Osteocyte (in vitro differentiated cells): Measurements from ENCODE around the genes EML4 and HAAO.

DNA sequence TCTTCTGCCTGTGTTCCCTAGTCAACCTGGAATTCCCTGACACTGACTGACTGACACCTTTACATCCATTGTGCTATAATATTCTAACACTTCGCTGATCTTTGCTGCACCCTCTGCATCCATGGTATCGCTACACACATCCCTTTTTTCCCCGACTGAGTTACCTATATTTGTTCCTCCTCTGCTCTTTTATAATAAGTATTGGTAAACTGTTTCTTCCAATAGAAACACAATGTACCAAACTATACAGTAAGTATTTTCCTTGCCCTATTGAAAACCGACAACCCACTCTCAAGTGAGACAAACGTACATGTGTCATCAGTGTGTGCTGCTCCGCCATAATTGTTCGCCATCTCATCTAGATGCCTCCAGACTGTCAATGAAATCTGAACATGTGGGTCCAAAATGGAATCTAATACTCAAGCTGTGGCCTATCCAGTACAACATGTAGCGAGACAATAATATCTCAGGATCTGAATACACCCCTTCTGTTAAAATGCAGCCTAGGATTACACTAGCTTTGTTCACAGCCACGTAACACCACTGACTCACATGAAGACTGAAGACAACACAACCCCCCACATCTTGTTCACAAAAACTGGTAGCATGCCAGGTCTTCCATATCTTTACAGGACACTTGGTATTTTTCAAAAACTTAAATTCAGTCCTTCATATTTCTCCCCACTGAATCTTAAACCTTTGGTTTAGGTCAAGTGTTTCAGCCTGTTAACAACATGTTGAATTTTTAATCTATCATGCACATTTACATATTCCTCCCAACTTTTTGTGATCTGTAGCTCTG, 84.4 kb downstream of the SLC8A1 start:
- PRO-cap, result no peak

GRCh38 chr2:40394454-40395211, 57.3 kb downstream of the SLC8A1 start:
- PRO-cap, result no peak

GRCh38 chr2:41907615-41907840, 140.3 kb upstream of the PKDCC start:
- PRO-cap, result no peak

GRCh38 chr2:42030041-42030625, 17.7 kb upstream of the PKDCC start:
- PRO-cap, result no peak

GRCh38 chr2:42040876-42041204, 7.0 kb upstream of the PKDCC start:
- PRO-cap, result no peak

DNA sequence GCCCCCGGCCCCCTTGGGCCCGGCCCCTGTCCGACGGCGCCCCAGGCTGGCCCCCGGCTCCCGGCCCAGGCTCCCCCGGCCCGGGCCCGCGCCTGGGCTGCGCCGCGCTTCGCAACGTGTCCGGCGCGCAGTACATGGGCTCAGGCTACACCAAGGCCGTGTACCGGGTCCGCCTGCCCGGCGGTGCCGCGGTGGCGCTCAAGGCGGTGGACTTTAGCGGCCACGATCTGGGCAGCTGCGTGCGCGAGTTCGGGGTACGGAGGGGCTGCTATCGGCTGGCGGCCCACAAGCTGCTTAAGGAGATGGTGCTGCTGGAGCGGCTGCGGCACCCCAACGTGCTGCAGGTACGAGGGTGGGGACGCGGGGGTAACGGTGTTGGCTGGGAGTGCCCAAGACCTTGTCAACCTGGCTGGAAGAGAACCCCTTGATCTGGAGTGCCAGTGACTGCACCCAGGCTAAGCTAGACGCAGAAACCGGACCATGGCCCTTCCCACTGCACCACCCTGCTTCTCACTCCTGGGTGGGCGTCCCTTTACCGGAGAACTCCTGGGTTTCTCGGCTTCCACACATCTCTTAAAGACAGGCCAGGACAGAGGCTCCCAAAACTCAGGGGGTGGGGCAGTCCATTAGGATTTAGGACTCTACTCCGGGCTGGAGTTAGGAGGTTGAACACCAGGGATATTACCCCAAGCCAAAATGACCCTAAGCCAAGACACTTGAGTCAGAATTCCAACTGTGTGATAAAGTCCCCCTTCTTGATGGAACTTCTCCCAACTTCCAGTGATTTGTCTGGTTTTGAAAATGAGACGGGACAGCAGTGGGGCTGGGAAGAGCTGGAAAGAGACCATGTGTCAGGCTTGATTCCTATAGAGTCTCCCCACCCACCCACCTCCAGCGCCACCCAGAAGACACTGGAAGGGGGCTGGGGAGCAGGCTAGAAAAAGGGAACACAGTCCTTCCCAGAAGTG, 958 bp downstream of the PKDCC start:
- PRO-cap, result no peak

- PRO-cap, result bidirectional peak, plus-strand start at chr2:42169377, minus-strand start at chr2:42169201; unidirectional peak, minus-strand start at chr2:42169667; unidirectional peak, minus-strand start at chr2:42169751
These were observed at the start of gene EML4 for GRCh38 chr2:42168934-42169958. Gene EML4 (plus strand): TSS chr2:42169353.

DNA sequence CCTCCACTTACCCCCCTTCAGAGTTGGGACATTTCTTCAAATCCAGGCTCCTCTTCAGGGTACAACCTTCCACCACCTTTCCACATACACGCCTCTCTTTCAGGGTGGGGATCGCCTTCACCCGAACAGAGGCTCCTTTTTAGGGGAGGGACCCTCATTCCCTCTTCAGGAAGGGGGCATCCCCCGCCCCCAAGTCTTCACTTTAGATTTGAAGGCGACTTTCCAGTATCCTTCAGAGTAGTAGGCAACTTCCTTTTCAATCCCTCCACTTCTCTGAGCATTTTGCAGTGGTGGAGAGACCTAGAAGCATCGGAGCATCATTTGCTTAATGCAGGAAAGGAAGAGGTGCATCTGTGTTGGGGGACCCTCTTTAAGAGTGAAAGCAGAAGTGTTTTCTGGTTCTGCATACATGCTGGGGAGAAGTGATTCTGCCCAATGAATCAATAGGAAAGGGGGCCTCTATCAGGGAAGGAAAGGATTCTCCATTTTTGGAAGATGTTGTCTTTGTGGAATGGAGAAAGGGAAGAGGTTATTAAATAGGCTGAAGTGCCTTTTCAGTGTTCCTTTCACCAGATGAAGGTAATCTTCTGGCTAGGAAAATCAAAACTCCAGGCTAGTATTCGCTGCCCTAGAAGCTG, 925 bp downstream of the EML4 start:
- PRO-cap, result no peak

- PRO-cap, result bidirectional peak, plus-strand start at chr2:42792730, minus-strand start at chr2:42792565
These were observed at the start of gene HAAO for GRCh38 chr2:42791919-42793234. Gene HAAO (minus strand): TSS chr2:42792583.

DNA sequence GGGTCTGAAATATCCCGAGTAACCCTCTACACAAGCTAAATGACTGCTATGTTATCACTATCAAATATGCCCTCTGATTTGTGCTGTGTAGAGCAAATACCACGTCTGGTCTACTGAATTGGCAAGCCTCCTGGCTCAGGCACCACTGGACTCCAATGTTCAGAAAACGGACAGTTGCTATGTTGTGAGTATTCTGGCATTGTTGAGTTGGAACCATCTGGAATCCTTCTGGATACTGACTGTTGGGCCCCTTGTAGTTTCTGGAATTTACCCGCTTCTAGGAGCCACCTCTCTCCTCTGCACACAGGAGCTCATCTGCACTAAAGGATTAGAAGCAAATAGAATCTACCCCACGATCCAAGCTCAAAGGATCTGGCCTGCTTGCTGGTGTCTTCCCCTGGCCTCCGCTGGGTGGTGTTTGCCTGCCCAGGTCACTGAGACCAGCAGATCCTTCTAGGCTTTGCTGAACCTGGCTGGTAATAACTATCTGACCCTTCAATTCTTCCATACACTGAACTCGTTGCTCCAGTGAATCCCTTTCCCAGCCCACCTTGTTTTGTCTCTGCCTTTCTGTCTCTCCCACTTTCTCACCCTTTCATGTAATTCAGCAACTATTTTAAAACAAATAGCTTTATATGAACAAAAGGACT, 2.0 kb upstream of the HAAO start:
- PRO-cap, result no peak

DNA sequence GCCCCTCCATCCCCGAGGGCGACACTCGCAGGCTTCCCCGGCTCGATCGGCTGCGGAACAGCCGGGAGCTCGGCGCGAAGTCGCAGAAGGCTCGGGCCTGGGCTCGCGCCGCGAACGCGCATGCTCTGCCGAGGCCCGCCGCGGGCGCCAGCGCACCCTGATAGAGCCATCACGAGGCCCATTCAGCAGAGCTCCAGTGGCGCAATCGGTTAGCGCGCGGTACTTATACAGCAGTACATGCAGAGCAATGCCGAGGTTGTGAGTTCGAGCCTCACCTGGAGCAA, 17.9 kb upstream of the HAAO start:
- PRO-cap, result bidirectional peak, plus-strand start at position 233 of the sequence, minus-strand start at position 59 of the sequence

GRCh38 chr2:42967914-42968145, 175.4 kb upstream of the HAAO start:
- PRO-cap, result no peak

DNA sequence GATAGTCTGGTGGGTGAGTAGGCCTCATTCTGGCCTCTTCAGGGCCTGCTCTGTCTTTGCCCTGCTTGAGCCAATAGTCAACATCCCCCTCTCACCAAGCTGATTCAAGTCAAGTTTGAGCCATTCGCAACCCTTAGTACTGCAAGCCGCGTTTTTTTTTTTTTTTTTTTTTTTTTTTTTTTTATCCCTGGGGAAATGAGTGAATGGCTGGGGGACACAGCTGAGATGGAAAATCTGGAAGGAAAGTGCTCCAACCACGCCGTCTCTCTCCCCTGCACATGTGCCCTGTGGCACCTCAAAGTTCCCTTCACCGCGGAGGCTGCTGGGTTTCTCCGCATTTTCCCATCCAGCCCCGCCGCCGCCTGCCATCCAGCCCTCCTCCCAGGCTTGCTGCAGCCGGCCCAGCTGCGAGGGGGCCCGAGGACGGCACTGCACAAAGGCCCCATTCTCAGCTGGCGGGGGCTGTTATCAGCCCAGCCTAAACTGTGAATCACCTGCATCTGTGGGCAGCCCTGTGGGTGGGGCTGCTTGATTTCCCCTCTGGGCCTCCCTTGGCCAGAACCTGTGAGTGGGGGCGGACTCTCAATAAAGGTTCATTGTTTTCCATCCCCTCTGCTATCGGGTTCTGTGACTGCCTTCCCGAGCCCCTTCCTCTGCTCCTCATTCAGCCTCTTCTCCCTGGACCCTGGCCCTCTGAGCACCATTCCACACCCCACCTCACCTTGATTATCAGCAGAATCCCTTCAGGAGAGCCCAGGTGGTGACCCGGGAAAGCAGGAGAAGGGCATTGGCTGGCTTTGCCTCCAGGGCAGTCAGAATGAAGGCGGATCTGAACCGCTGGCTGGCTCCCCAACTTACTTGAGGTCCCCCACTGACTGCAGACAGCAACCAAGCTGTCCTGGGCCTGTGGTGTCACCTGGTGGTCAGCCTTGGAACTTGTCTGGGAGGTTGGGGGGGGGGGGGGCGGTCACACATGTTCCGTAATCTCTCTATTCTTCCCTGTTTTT, 204.6 kb downstream of the ZFP36L2 start:
- PRO-cap, result no peak

- PRO-cap, result no peak
These were observed 194.1 kb downstream of the ZFP36L2 start for GRCh38 chr2:43032176-43032817.

DNA sequence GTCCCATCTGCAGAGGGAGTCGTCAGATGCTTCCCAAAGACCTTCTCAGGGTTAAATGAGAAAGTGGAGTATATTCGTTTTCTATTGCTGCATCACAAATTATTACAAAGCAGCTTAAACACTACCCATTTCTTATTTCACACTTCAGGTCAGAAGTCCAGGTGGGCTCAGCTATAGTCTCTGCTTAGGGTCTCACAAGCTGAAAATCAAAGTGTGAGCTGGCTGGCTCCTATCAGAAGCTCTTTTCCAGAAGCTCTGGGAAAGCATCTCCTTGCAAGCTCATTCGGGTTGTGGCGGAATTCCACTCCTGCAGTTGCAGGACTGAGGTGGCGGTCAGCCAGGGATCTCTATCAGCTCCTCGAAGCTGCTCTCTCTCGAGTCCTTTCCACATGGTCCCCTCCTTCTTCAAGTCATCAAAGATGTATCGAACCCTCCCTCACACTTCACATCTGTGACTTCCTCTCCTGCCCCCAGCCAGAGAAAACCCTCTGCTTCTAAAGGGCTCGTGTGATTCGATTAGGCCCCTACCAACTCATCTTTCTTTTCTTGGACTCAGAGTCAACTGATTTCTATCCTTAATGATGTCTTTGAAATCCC, 141.8 kb downstream of the ZFP36L2 start:
- PRO-cap, result no peak

DNA sequence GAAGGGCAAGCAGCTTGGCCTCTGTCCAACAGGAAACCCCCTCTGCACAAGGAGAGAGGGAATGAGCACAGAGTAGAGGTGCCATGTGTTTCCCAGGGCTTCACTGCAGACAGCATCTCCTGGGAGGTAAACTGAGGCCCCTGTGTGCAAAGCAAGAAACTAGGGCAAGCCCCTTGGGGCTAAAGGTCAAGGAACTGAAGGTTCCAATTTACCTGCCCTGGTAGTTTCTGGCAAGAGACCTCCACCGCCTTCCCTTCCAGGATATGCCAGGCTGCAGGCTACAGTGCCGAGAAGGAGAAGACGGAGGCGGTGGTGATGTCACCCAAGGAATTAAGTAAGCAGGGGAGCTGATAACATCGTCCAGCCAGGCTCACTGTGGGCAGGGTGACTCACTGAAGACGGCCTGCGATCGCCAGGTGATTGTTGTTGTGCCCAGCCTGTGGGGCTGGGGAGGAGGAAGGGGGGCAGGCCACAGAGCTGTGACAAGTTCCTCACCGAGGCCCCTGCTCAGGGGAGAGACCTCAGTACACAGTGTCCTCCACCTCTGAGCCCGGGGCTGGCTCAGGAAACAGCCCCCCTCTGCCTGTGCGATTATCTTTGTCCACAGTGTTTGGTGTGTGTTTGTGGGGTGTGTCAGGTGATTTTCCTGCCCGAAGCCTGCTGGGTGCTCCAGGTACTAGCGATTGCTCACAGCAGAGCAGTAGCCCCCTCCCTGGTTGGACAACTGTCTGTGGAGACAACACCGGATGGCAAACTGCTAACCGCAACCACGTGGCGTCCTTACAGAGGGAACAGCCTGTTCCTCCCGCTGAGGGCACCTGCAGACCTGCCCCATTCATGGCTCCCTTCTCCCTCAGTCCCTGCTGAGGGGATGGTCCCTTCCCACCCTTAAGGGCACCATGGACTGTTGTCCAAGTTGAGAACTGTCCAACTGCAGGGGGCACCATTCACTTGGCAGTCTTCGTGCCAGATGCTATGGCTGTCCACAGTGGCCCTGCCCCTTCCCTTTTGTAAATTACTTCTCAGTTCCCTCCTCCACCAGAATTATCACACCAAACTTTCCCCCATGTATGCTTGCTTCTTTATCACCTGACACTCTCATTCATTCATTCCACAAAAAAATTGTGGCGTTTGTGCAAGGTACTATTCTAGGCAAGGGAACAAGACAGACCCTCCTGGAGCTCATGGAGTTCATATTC, 95.2 kb downstream of the ZFP36L2 start:
- PRO-cap, result no peak

DNA sequence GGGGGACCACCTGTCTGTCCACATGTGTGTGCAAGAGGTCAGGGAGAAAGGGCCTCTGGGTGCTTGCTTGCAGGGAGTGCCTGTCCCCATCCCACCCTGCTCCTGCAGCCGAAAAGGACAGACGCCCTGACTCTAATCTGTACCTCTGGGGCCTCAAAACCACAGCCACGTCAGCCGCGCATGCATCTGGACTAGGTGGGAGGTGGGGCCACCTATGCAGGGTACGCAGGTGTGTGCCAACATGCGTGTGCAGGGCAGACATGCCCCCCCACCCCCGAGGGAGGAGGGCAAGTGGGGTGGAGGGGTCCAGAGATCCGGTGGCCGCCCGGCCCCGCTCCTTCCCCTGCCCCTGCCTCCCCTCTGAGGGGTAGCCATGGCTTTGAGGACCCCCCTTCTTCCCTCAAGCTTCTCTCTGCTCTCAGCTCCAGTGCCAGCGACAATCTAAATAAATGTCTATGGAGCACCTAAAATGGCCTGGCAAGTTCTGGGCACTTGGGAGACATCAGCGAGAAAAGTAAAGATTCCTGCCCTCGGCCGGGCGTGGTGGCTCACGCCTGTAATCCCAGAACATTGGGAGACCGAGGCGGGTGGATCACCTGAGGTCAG, 91.9 kb downstream of the ZFP36L2 start:
- PRO-cap, result no peak

GRCh38 chr2:43157371-43157818, 69.0 kb downstream of the ZFP36L2 start:
- PRO-cap, result no peak

- PRO-cap, result no peak
These were observed 64.7 kb downstream of the ZFP36L2 start for GRCh38 chr2:43161530-43162271.

DNA sequence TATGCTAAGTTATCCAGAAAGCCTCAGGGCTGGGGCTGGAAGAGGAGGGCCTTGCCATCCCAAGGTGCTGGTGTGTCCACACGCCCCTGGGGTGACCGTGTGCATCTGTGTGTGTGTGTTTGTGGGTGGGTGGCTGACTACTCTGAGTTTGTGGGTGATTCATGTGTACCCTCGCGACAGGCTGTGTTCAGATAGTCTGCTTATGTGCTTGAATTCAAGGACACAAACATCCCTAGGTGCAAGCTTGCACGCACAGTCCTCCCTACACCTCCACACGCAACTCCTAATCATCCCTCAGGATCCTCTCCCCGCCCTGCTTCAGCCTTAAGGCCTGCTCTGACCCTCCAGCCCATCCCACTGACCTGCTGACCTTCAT, 33.2 kb downstream of the ZFP36L2 start:
- PRO-cap, result no peak